Ileum (tissue), 1 donor: ENCODE measurements around the gene ZMYND11.

- PRO-cap: no peak
These were observed 1.8 kb upstream of the ZMYND11 start for GRCh38 chr10:133378-133916.

GRCh38 chr10:135392-135912 lies at the start of gene ZMYND11:
TSS of gene ZMYND11 (plus strand) at chr10:135455.
- PRO-cap: bidirectional peak, plus-strand start at chr10:135466, minus-strand start at chr10:135299; bidirectional peak, plus-strand start at chr10:135816, minus-strand start at chr10:135702

GRCh38 chr10:437377-437718 lies 252.1 kb downstream of the DIP2C start:
- PRO-cap: no peak

GRCh38 chr10:490794-491542 lies 198.5 kb downstream of the DIP2C start:
- PRO-cap: no peak

DNA sequence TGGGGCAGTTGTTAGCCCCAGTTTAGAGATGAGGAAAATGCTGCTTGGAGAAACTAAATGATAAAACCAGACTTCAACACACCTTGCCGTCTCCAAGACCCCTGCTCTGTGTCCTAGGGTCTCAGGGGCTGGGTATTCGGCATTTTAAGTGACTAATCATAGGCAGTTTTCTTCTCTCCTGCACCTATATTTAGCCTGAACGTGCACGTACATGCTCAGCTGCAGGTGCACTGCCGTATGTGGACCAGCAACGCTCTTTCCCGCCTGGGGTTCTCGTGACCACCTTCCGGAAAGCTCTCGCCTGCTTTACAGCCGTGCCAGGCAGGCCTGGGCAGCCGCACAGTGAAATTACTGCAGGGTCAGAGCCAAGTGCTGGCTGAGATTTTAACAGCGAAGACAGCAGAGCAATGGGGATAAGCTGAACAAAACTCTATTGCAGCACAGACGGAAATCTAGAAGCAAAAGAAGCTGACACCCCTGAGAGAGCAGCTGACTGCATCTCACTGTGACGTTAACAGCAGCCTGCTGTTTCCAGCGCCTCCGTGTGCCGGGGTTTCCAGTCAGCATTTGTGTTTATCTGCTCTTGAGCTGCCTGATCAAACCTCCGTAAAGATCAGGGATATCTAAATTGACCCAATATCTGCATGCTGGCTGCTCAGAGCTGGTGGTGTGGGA lies 179.1 kb downstream of the DIP2C start:
- PRO-cap: no peak

- PRO-cap: no peak
These were observed 95.5 kb downstream of the DIP2C start for GRCh38 chr10:593798-594512.

DNA sequence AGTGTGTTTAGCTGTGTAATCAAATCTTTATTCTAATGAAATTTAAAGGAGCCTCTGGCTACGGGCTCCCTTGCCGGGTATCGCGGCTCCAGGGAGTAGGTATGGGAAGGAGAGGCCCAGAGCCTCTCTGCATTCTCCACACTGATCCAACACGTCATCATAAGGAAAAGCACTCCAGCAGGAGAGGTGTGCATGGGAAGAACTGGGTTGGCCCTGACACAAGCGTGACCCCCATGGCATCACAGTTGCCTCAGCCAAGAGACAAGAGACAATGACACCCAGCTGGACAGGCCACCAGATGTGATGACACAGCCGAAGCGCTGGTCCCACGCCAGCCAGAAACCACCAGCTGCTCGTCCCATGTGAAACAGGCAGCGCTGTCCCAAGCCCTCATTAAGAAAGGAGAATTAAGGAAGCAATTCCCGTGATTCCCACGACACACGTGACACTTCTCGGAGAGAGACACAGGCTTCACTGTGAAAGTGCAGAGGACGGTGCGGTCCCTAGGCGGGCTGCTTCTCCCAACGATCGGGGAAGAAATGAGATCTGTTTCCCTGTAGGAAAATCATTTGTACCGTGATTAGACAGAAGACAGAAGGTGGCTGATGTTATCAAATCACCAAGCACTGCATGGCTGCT lies 74.7 kb downstream of the DIP2C start:
- PRO-cap: no peak

DNA sequence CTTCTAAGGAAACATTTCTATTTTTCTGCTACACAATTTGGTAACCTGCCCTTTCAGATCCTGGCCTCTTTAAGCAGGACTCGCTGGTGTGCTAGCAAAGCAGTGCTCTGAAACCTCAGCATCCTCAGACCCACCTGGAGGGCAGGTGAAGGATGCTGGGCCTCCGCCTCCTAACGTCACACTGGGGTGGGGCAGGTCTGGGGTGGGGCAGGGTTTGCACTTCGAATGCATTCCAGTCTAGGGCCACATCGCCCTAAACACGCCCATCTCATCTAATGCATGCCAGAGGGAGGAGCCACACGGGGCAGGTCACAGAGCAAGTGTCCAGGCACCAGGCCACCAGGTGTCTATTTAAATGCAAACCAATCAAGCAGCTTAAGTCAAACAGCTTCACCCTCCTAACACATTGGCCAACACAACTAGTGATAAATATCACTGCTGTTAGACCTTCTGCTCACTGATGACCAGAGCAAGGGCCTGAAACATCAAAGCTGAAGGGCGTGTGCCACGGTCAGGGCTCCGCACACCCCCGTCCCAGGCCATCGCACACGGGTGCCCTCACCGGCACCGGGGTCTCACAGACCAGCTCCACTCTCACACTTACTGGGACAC lies 47.2 kb downstream of the DIP2C start:
- PRO-cap: no peak

- PRO-cap: no peak
These were observed 24.0 kb downstream of the DIP2C start for GRCh38 chr10:665395-665896.

- PRO-cap: no peak
These were observed 95.1 kb upstream of the DIP2C start for GRCh38 chr10:784317-785308.

- PRO-cap: no peak
These were observed 118.3 kb upstream of the DIP2C start for GRCh38 chr10:807591-808403.

DNA sequence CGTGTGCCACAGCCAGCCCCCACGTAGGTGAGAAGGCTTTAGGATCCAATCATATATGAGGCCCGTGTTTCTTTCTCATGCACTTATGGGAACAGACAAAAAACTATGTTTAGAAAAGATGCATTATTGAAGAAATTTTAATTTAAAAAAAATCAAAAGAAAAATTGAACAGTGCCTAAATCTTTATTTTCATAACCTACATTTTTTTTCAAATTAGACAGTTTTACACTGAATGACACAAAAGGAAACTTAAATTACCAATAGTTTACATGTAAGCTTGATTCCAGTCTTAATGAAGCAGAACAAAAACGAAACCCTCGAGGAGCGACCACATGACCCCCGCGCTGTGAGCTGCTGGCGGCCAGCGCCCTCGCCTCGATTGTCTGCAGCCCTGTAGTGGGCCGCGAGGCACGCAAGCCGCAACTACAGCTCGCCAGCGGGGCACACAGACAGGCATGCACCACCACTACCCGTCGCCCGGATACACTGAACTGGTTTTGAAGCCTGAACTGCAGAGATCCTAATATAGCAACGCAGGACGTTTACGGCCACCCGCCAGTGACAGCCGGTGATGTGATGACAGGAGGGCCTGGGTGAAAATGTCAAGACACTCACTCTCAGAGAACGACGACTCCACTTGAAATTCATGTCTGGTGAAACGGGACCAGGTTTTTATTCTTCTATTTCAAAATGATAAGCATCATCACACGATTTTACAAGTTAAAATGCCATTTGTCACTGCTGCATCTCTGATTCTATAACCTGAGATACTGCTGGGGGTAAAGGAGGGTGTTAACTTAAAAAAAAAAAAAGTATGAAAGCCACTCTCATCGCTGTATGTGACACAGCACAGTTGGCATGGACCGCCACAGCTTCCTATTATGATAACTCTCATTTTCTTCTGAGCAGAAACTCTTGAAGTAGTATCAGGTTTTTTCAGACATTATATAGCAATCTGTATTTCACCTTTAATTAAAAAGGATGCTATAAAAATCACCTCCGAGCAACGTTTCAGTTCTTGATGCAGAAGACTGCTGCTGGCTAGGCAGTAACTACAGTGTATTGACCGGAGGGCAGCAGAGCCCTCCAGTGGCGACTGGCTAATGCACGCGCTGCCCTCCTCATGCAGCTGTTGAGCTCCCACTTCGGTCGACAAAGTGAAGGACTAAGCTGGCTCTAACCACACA lies 120.3 kb upstream of the DIP2C start:
- PRO-cap: no peak

- PRO-cap: no peak
These were observed 116.7 kb downstream of the LARP4B start for GRCh38 chr10:814557-815415.

DNA sequence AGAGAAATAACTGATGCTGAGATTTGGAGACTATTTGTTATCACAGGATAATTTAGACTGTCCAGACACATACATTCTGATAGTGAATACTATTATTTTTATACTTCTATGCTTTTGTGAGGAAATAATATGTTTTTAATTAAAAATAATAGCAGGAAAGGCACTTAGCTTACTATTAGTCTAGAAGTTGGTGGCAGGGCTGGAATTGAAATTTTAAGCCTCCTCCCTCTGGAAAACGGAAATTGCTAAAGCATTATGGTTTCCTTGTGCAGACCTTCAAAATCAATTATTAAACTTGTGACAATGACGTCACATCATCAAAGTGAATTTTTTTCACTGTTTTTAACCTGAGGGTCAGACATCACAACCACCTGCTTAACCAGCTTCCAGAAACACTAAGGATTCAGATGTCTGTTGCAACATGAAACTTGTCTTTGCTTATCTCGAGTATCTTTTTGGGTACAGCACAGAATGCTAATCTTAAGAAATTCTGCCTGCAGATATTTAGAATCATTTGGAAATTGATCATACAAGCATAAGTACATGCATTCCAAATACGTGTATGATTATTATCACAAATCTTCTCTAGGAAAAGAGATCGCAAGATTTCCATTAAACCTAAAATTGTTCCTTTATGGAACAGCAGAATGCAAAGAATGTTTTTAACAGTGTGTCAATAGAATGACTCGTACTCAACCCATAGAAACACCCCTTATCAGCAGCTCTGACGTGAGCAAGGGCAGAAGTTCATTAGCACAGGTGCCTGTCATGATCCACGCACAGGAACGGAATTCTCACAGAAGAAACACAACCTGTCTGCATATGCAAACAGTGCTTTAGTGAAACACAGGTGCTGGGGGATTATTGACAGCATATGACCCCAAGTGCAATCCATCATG lies 4.2 kb upstream of the GTPBP4 start:
- PRO-cap: no peak

DNA sequence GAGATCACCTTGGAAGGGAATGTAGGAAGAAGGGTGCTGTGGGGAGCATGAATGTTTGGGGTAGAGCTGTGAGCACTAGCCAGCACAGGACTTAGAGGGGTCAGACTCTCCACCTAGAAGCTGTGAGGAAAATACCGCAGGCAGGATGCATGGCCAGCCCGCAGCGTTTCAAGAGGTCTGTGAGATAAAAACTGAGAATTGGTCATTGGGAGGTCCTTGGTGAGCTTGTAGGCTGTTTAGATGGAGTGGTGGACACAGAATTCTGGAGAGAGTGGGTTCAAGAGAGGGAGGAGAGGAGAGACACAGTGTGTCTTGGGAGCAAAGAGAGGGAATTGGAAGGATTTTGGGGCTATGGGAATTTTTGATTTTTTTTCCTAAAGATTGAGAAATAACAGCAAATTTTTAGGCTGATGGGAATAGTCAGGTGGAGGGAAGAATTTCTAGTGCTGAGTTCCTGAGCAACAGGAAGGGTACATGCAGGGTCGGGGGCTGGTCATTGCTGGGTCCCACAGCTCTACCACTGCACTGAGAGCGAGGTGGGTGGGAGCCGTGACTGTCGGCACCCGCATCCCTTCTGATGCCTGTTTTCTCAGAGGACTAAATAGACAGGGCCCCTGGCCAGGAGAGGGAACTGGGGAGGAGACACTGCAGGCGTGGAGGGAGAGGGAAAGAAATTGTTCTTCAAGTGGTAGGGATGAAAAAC lies 7.1 kb downstream of the GTPBP4 start:
- PRO-cap: no peak

DNA sequence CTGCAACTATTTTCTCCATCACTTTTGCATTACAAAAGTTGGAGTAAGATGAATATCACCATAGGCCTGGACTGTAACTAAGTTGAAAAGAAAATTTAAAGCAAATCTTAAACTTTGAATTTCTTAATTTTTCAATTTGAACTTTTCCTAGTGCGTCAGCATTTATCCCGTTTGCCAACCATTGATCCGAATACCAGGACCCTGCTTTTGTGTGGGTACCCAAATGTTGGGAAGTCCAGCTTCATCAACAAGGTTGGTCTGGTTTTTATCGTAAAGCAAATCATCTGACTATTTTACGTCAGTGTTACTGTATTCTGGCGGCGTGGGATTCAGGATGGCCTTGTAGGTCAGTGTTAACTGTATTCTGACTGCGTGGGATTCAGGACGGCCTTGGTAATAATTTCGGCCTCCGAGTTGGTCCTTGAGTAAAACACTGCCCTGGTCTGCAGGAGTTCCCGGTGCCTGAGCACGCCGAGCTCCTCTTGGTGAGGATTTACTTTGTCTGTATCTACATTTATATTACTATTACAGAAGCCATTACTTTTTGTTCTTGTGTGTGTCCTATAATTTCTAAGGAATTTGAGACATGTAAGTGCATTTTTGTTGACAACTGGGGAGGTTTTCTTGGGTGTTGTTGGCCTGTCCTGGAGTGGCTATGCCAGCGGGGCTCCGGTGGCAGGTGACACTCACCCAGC lies 9.0 kb downstream of the GTPBP4 start:
- PRO-cap: no peak

GRCh38 chr10:1050476-1051297 lies 1.8 kb upstream of the IDI1 start:
- PRO-cap: no peak

- PRO-cap: no peak
These were observed 15.8 kb downstream of the WDR37 start for GRCh38 chr10:1071825-1072608.

- PRO-cap: no peak
These were observed 143.9 kb downstream of the WDR37 start for GRCh38 chr10:1200133-1200499.

- PRO-cap: no peak
These were observed 2.7 kb downstream of the PFKP start for GRCh38 chr10:3070139-3070434.